ENCODE data around the genes CAVIN4, PGAP4, SMC2 and NIPSNAP3A.

GRCh38 chr9:99361783-99362303 is 139.8 kb downstream of the SEC61B start:
- RRBS, result no CpG with 5 or more reads among the region's 10 CpGs

- RRBS, result no CpG with 5 or more reads among the region's 2 CpGs
Measured at GRCh38 chr9:100003938-100004591, 94.7 kb downstream of the ERP44 start.

DNA sequence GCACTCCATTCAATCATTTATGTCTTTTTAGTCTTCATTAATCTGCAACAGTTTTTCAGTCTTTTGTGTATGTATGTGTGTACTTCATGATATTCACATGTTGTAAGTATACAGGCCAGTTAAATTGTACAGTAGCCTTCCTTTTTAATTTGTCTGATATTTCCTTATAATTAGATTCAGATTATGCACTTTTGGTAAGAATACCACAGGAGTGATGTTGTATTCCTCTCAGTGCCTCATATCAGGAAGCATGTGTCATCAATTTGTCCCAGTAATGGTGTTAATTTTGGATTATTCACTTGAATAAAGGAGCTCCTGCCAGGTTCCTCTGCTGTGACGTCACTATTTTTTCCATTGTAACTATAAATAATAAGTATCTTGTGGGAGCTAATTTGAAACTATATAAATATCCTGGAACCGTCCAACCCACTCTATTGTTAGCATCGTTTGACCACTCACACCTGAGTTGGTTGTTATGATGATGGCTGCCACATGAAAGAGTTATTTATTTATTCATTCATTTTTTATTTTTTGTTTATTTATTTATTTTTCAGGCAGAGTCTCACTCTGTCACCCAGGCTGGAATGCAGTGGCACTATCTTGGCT is 107.8 kb downstream of the INVS start:
- RRBS, result no CpG with 5 or more reads among the region's 3 CpGs

- RRBS, result 1% methylated on average over 28 of the region's 56 CpGs
Measured at GRCh38 chr9:100351750-100352742, 696 bp downstream of the TEX10 start.

DNA sequence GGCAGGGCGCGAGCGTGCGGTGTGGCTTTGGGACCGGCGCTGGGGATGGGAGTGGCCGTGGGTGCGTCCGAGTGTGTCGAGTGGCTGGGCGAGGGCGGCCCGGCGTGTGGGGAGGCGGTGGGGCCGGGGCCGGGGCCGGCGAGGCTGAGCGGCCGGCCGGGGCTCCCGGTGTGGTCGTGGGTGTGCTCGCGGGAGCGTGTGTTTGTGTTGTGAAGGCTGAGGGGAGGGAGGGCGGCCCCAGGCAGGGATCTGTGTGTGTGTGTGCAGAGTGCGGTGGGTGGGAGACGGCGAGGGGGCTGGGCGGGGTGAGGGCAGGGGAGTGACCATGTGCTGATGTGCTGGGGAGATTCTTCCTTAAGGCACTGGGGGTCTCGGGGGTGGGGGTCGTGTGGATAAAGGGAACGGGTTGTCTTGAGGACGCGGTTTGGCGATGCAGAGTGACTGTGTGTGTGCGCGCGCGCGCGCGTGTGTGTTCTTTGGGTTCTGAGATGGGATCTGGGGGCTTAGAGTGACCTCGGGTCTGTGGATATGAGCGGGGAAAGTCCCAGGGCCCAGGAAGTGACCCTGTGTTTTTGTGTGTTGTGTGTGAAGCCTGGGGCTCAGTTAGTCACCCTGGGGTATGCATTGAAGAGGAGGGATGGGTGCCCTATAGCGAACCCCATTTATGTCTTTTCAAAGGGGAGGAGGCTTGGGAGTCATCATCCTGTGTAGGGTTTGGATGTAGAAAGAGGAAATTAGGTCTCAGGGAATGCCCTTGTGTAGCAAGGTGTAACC is 1.1 kb downstream of the TMEFF1 start:
- RRBS, result 2% methylated on average over 9 of the region's 48 CpGs

GRCh38 chr9:100577852-100578435 is at the start of gene CAVIN4:
Gene CAVIN4, plus strand, starts transcription at chr9:100578079.
- RRBS, result no CpG with 5 or more reads among the region's 10 CpGs

- RRBS, result no CpG with 5 or more reads among the region's 17 CpGs
Measured at GRCh38 chr9:101375291-101376128, 9.3 kb downstream of the BAAT start.

DNA sequence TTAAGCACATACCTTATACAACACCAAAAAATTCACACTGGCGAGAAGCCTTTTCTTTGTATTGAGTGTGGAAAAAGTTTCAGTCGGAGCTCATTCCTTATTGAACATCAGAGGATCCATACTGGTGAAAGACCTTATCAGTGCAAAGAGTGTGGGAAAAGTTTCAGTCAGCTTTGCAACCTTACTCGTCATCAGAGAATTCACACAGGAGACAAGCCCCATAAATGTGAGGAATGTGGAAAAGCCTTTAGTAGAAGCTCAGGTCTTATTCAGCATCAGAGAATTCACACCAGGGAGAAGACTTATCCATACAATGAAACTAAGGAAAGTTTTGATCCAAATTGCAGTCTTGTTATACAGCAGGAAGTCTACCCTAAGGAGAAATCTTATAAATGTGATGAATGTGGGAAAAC is 10.1 kb downstream of the ZNF189 start:
- RRBS, result no CpG with 5 or more reads among the region's 3 CpGs

- RRBS, result no CpG with 5 or more reads among the region's 2 CpGs
Measured at GRCh38 chr9:101425302-101425974, 10.1 kb downstream of the ALDOB start.

GRCh38 chr9:101486960-101487539 is at the start of gene PGAP4:
Gene PGAP4, minus strand, starts transcription at chr9:101487173.
- RRBS, result 2% methylated on average over 12 of the region's 37 CpGs

DNA sequence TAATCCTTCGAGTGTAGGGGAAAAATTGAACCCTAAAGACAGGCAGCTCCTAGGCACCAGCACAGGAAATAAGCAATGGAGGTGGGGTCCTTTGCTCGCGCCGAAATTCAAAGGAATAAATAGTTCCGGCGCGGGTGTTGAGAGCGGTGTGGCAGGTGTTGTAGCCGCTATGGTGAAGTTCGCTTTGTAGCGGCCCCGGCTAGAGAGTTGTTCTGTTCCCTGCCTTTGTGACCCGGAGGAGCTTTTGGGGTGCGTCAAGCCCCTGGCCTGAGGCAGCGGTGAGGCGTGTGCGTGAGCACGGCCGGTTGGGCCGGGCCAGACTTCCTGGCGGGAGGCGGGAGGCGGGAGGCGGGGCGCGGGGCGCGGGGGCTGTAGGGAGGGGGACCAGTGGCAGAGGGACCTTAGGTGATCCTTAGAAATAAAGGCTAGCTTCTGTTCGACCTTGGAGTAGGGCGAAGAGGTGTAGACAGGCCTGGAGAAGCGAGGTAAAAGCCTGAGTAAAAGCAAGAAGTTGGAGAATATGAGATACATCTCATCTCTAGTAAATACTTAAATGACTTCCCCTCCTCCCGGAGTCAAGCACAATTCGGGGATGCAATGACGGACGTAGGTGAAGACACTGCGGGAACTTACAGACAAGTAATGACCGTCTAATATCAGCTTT is at the start of gene SMC2:
Gene SMC2, plus strand, starts transcription at position 110 of the 664 bp plus-strand sequence.
- RRBS, result under 1% methylated on average over 15 of the region's 37 CpGs

GRCh38 chr9:104747045-104747326 is 497 bp upstream of the NIPSNAP3A start:
- RRBS, result no CpG with 5 or more reads among the region's 4 CpGs

- RRBS, result 2% methylated on average over 32 of the region's 93 CpGs
Measured at GRCh38 chr9:104747327-104748627, at the start of gene NIPSNAP3A. Gene NIPSNAP3A, plus strand, starts transcription at chr9:104747683.

GRCh38 chr9:104783324-104783659 is 19.4 kb downstream of the NIPSNAP3B start:
- RRBS, result no CpG with 5 or more reads among the region's 3 CpGs

GRCh38 chr9:104790011-104790275 is 26.0 kb downstream of the NIPSNAP3B start:
- RRBS, result no CpG with 5 or more reads among the region's 5 CpGs

DNA sequence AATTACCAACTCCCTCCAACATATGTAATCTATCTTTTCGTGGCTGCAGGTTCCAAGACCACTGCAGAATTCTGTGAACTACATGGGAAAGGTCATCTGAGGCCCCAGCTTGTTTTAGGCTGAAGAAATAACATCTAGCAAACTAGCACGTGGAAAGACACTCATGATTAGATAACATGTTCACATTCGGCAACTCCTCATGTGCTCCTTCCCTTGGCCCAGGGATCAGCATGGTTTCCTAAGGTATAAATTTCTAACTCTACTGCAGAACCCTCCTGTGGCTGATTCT is 58.2 kb downstream of the NIPSNAP3B start:
- RRBS, result no CpG with 5 or more reads among the region's 3 CpGs

DNA sequence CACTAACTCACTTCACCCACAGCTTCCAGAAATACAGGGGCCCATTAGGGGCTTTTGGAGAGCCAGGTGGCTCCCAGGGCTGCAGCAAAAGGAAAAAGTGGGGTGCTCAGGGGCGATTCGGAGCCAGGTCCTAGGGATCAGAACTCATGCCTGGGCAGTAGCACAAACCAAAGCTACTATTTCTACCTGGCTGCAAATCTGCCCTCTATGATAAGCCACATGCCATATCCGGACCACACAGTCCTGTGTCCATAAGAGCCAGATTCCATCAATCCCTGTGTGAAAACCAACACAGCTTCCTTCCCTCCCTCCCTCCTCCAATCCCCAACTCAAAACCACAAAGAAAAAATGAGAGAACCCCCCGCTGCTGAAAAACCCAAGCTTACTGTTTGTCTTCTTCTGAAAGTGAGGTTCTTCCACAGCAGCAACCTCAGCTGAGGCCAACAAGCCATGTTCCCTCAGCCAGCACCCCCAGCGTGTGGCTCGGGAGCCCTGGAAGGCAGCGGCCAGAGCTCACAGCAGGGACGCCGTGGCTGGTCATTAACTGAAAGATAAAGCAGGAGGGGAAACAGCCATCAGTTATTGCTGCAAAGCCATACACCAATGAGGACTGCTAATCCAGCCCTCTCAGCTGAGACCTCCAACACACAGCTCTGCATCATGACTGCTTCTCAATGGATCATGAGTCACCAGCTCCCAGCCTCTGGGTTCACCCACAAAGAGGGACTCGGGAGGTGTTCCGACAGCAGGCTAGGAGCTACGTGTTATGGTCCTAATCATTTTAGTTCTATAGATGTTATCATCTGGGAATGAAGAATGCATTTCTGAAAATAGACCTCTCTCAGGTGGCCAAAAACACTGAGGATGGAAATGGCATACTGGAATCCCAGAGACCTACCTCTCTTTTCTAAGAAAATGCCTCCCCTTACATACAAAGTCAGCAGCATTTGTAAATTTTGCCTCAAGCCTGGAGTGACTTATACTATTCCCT is 24.4 kb downstream of the ABCA1 start:
- RRBS, result no CpG with 5 or more reads among the region's 12 CpGs

DNA sequence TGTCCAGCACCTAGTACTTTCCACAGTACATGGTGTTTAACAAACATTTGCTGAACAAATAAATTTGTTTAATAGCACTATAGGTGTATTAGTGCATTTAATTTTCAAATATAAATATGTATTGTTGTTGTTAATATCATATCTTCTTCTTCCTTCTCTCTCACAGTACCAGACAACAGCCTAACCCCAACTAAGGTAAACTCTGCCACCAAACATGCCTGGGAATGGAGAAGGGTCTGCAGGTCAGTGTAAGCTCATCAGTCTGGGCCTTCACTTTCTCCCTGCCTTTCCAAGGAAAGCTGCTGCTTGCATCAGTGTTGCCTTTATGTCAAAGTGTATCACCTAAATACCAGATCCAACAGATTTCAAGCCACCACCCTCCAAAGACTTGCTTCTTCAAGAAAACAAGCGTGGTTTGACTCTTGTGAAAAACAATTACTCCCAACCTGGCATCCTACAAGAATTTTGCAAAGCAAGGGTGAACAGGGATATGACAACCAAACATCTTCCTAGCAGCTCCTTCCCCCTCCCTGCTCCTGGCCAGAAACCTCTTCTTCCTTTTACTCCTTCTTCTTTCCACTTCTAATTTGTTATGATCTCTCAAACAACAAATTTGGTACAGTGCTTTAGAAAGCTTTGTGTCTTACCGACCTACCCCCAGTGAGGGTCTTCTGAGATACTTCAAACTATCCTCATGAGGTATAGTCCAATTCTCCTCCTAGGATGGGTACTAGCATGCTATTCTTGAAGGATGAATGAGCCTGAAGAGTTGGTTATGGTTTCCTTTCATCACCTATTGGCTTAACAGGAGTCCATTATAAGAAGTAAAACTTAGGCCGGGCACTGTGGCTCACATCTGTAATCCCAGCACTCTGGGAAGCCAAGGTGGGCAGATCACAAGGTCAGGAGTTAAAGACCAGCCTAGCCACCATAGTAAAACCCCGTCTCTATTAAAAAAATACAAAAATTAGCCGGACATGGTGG is 9.2 kb downstream of the ABCA1 start:
- RRBS, result no CpG with 5 or more reads among the region's 5 CpGs

DNA sequence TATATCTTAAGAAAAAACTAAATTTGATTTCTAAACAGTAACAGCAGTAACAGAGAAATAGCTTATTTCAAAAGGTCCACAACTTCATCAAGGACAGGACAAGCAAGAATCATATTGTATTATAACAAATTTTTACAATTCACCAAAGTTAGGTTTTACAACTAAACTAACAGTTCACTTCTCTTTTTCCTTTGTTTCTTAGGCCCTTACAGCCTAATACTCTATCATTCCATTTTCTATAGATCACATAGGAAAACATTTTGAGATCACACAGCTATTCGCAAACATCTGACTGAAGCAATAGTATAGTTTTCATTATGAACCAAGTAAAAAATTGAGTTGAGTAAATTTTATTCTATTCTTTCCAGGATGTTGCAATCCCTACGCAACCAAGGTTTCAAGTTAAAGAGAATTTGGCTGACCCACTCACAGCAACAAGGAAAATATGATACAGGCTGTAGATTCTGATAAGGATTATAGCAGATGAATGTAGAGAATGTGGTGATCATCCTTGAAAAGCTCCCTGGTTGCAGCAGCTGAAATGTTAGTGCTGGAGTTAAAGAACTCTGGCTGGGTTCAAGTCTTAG is 4.8 kb downstream of the ABCA1 start:
- RRBS, result no CpG with 5 or more reads among the region's 2 CpGs

- RRBS, result no CpG with 5 or more reads among the region's 4 CpGs
Measured at GRCh38 chr9:104926323-104926457, 1.8 kb downstream of the ABCA1 start.